Thyroid gland (tissue), 7 donors: ENCODE measurements around the genes LPIN3 and R3HDML.

DNA sequence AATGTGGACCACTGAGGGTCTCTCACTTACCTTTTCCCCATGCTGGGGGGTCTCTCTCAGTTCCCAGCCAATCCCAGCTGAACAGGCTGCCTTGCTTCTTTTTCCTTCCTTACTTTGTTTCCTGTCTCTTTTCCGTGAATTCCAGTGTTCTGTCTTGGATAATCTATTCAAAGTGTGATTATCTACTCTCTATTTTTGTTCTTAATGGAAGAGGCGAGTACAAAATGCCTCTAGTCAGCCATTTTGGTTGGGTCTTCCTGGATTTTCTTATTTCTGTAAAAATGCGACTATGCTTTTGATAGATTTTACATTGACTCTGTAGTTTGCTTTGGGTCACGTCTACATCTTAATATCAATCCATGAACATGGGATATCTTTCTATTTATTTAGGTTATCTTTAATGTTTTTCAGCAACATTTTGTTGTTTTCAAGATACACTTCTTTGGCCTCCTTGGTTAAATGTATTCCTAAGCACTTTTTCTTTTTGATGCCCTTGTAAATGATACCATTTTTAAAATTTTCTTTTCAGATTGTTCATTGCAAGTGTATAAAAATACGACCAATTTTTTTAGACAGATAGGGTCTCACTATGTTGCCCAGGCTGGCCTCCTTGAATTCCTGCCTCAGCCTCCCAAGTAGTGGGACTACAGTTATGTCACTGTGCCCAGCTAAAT, 55.7 kb downstream of the PLCG1 start:
- PRO-cap, 2 experiments: no peak in any of the 2 experiments
- RAMPAGE, long total RNA, 5 experiments: no peak in any of the 5 experiments

DNA sequence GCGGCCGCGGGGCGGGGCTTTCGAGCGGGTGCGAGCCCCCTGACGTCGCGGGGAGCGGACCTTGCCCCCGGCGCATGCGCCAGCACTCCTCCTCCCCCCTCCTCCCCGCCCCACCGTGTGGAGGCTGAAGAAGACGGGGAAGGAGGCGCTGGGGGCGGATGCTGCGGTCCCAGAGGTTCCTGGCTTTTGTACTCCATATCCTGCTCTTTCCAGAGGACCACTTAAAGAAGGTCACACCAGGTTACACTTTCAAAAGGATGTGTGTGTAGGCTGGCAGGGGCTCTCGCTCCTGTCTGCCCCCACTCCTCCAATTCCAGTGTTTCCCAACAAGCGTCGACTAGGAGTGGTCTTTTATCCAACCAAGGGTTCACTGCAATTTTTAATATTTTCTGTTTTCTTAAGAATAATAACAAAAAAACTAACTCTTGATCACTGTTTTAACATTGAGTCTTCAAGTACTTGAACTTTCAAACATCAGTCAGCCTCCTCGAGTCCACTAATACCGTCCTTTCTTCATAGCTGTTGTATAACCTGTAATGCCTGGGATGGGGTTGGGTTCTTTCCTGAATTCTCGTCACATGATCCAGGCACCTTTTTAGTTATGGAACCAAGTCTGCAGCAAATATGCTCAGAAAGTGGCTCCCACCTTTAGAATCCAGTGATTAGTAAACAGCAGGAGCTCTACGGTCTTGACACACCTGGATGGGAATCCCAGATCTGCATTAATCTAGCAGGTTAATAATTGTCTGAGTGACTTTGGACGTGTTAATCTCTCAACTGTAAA, 475 bp upstream of the ZHX3 start:
- PRO-cap, 2 experiments: peak in 2 of 2 experiments; most common plus-strand start position 118 of the sequence (in 2)
- RAMPAGE, long total RNA, 5 experiments: no peak in any of the 5 experiments

- PRO-cap, 2 experiments: peak in 2 of 2 experiments; most common plus-strand start chr20:41340847 (in 2); most common minus-strand start chr20:41340614 (in 1)
- RAMPAGE, long total RNA, 5 experiments: no peak in any of the 5 experiments
These were observed at the start of gene LPIN3 for GRCh38 chr20:41340456-41341108. Gene LPIN3 (plus strand): TSS chr20:41340821.

- PRO-cap, 2 experiments: no peak in any of the 2 experiments
- RAMPAGE, long total RNA, 5 experiments: no peak in any of the 5 experiments
These were observed 61.7 kb upstream of the EMILIN3 start for GRCh38 chr20:41428176-41428791.

DNA sequence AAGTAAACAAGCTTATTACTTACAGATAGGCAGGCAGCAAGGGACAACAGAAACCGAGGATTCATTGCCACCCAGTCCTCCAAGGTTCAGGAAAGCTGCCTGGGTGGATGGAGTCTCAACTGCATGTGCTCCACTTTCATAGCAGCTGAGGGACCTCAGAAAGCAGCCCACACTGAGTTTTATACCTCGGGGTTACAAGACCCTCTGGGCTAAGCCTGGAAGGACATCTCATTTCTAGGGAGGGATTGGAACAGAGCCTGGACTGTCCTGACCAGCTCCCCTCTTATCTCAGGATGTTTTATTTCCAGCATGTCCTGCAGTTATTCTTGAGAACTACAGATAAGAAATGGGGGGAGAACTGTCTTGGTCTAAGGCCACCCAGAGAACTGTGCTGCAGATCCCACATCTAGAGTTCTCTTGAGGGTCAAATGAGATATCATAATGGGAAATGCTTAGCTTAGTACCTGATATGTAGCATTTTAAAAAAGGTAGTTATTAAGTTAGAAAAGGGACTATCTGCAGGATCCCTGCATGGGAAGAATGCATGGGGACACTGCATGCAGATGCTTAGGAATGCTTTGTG, 97.3 kb upstream of the CHD6 start:
- PRO-cap, 2 experiments: no peak in any of the 2 experiments
- RAMPAGE, long total RNA, 5 experiments: no peak in any of the 5 experiments

DNA sequence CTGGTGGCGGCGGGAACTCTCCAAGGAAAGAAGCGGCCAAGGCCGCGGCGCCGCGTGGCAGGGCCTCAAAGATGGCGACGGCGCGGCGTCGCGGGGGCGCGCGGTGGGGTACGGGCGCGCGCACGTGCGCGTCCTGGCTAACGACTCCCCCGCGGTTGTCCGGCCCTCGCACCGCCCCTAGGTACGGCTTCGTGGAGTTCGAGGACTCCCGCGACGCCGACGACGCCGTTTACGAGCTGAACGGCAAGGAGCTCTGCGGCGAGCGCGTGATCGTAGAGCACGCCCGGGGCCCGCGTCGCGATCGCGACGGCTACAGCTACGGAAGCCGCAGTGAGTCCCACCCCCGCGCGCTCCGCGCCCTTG, 465 bp downstream of the SRSF6 start:
- PRO-cap, 2 experiments: peak in 1 of 2 experiments; most common plus-strand start position 180 of the sequence (in 1); most common minus-strand start position 73 of the sequence (in 1)
- RAMPAGE, long total RNA, 5 experiments: start-site peak on the plus strand in 1 of 5 experiments, centred at position 196 of the sequence, 42 to 48 reads per replicate

- PRO-cap, 2 experiments: no peak in any of the 2 experiments
- RAMPAGE, long total RNA, 5 experiments: no peak in any of the 5 experiments
These were observed 6.5 kb downstream of the SRSF6 start for GRCh38 chr20:43464036-43464724.

- PRO-cap, 2 experiments: no peak in any of the 2 experiments
- RAMPAGE, long total RNA, 5 experiments: no peak in any of the 5 experiments
These were observed 746 bp upstream of the IFT52 start for GRCh38 chr20:43590007-43590375.

DNA sequence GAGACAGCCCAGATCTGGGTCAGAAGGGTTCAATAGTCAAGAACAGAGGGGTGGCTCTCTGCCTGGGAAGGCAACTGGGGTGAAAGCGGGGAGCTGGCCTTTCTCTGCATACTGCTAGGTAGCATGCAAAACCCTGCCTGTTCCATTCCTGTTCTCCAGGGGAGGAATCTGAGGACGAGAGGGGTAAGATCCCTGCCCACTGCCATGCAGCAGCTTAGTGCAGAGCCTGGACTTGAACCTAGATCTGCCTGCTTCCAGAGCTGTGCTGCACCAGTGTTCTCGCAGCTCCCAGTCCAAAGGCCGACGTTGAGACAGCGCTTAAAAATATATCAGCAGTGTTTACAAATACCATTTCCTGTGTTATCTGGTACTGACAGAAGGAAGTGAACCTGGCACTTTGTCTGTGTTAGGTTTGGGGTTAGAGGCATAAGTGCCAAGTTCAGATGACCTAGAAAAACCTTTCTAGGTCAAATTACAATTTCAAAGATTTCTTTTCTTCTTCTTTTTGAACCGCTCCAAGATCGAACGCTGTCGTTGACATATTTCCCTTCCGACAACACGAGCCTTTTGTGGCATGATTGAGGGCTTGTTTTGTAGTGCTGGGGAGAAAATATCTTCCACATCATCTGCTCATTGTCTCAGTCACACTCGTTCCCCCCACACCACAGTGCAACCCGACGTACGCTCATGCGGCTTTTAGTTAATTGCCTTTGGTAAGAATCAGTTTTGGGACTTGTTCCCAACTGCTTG, 44.6 kb downstream of the TOX2 start:
- PRO-cap, 2 experiments: no peak in any of the 2 experiments
- RAMPAGE, long total RNA, 5 experiments: no peak in any of the 5 experiments

DNA sequence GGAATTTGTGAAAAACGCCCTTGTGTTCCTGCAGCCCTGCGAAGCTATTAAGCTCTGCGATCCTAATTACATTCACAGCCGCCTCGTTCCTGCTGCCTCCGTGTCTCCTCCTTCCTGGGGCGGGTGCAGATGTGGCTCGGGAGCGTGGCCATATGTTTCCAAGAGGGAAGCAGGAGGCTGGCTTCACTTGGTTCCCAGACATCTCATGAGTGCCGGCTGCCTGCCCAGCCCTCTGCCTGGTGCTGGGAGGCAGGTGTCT, 124.1 kb downstream of the TOX2 start:
- PRO-cap, 2 experiments: no peak in any of the 2 experiments
- RAMPAGE, long total RNA, 5 experiments: no peak in any of the 5 experiments

- PRO-cap, 2 experiments: no peak in any of the 2 experiments
- RAMPAGE, long total RNA, 5 experiments: no peak in any of the 5 experiments
These were observed 118.1 kb downstream of the JPH2 start for GRCh38 chr20:44068485-44069736.

GRCh38 chr20:44070091-44070689, 116.8 kb downstream of the JPH2 start:
- PRO-cap, 2 experiments: no peak in any of the 2 experiments
- RAMPAGE, long total RNA, 5 experiments: no peak in any of the 5 experiments

GRCh38 chr20:44074193-44075213, 112.5 kb downstream of the JPH2 start:
- PRO-cap, 2 experiments: no peak in any of the 2 experiments
- RAMPAGE, long total RNA, 5 experiments: no peak in any of the 5 experiments

- PRO-cap, 2 experiments: peak in 1 of 2 experiments; most common minus-strand start chr20:44180924 (in 1)
- RAMPAGE, long total RNA, 5 experiments: no peak in any of the 5 experiments
These were observed 6.2 kb downstream of the JPH2 start for GRCh38 chr20:44180792-44181263.

- PRO-cap, 2 experiments: no peak in any of the 2 experiments
- RAMPAGE, long total RNA, 5 experiments: no peak in any of the 5 experiments
These were observed at the start of gene R3HDML for GRCh38 chr20:44336883-44337288. Gene R3HDML (plus strand): TSS chr20:44337043.

DNA sequence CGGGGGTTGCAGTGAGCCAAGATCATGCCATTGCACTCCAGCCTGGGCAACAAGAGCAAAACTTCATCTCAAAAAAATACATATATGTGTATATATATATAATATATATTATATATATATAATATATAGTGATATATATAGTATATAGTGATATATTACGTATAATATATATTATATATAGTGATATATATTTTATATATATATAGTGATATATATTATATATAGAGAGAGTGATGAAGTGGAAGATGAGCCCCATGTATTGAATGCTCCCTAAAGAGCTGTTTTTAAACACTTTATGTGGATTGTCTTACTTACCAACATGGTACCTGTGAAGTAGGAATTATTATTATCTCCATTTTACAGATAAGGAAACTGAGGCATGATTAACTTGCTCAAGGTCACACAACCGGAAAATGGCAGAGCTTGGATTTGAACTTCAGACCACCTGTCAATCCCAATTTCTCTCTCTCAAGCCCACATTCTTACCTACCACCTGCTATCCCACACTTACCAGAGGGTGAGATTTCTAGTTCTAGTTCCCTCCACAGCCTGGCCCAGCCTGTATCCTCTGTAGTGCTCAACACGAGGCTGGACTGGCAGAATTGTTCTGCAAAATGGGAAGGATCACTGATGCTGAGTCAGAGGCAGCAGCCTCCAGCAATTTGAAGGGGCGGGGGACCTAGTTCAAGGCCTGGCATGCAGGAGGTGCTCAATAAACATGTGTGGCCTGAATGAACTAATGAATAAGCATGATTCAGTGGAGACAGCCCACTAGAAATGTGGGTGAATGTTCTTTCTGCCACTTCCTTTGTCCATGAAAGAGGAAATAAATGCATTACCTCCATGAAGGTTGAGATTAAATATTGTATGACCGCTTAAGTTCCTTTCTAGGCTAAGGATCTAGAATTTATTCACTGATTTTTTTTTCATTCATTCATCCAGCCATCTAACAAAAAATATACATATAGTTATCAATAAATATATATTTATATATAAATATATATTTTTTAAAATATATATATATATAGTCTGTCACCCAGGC, 53.7 kb upstream of the TTPAL start:
- PRO-cap, 2 experiments: no peak in any of the 2 experiments
- RAMPAGE, long total RNA, 5 experiments: no peak in any of the 5 experiments

DNA sequence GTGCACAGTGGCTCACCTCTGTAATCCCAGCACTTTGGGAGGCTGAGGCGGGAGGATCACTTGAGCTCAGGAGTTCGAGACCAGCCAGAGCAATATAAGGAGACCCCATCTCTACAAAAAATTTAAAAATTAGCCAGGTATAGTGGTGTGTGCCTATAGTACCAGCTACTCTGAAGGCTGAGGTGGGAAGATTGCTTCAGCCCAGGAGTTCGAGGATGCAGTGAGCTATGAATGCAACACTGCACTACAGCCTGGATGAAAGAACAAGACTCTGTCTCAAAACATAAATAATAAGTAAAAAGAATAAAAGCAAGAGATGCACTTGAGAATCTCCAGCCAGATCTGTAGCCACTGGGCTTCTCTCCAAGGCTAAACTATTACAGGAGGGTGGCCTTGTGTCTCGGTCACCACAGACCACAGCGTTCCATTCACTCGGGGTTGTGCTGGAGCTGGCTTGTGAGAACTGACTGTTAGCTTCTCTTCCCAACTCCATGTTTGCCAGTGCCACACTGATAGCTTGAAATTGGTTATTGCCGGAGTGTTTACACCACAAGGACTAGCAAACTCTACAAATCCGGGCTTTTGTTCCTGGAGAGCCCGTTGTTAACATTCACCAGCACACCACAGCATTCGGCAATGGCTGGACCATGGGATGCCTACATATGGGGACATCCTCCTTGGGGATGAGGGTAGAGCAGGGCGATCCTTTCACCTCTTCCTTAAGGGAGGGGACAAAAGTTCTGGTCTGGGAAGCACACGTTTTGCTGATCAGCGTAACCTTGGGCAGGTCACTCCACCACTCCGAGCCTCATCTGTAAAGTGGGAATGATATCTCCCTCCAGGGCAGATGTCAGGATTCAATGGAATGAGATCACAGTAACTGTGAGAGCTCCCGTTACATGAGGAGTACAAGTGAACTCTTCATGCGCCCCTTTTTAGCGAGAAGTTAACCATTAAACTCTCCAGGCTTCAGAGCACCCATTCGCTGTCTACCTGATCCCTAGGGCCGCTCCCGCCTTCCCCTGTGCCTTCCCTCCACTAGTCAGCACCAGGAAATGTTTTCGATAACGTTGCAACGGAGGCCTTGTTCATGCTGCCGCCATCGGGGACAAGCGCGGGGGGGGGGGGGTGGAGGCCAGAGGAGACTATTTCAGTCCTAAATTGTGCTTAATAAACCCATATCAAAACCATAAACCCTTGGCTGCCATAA, 41.9 kb upstream of the TTPAL start:
- PRO-cap, 2 experiments: no peak in any of the 2 experiments
- RAMPAGE, long total RNA, 5 experiments: no peak in any of the 5 experiments

GRCh38 chr20:44442768-44443195, 32.9 kb upstream of the TTPAL start:
- PRO-cap, 2 experiments: no peak in any of the 2 experiments
- RAMPAGE, long total RNA, 5 experiments: no peak in any of the 5 experiments

- PRO-cap, 2 experiments: peak in 1 of 2 experiments; most common plus-strand start chr20:44467906 (in 1); most common minus-strand start chr20:44467728 (in 1)
- RAMPAGE, long total RNA, 5 experiments: no peak in any of the 5 experiments
These were observed 8.3 kb upstream of the TTPAL start for GRCh38 chr20:44467051-44467996.

- PRO-cap, 2 experiments: no peak in any of the 2 experiments
- RAMPAGE, long total RNA, 5 experiments: no peak in any of the 5 experiments
These were observed 962 bp downstream of the SERINC3 start for GRCh38 chr20:44520920-44521296.